LHCN-M2 (cell line): ENCODE results near the gene RPS14.

- RAMPAGE, long total RNA, result start-site peak on the minus strand at chr5:150449706-150449739, 4,075 reads
Observed at GRCh38 chr5:150449597-150450382, at the start of gene RPS14. Gene RPS14 (minus strand): TSS chr5:150449739.

DNA sequence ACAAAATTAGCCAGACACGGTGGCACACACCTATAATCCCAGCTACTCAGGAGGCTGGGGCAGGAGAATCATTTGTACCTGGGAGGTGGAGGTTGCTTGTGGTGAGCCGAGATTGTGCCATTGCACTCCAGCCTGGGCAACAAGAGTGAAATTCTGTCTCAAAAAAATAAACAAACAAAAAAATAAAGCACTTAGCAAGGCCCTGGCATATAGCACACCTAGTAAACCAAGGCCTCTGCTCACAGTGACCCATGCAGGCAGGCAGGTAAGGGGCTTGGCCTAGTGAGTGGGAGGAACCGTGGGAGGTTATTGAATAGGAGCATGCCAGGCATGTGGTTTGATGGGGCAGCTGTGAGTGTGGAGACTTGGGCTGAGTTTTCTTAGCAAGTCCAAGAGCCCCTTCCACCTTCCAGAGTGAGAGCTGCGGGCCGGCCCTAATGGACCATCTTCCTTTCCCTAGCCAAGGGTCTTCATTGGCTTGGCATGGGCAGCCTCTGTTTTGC, 4.6 kb upstream of the NDST1 start:
- RAMPAGE, long total RNA, result no peak

GRCh38 chr5:150520836-150521422, 13.0 kb downstream of the NDST1 start:
- RAMPAGE, long total RNA, result no peak

DNA sequence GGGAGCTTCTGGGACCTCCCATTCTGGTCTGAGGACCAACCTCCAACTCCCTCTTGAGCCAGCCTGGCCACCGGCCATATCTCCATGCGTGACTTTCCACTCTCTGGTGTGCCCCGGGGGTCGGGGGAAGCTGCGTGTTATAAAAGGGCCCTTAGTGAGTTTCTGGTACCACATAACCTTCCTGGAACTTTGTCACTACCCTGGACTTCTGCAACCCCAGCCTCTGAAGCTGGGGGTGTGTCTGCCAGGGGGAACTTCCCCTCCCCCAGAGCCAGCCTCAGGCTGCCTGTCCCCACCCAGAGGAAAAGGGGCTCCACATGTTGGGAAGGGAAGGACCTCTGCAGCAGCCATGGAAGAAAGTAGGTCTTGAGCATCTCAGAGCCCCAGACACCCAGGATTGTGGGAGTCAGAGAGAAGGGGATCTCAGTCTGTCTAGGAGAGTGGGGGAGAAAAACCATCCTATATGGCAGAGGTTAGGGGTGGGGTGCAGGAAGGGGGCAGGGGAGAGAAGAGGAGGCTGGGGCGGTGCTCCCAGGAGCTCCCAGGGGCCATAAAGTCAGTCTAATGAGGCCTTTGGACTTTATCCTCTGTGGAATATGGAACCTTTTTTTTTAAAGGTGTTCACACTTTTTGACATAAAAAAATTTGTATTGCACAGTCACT, 52.2 kb upstream of the SYNPO start:
- RAMPAGE, long total RNA, result no peak

- RAMPAGE, long total RNA, result no peak
Observed at GRCh38 chr5:150595126-150596320, 44.9 kb upstream of the SYNPO start.

DNA sequence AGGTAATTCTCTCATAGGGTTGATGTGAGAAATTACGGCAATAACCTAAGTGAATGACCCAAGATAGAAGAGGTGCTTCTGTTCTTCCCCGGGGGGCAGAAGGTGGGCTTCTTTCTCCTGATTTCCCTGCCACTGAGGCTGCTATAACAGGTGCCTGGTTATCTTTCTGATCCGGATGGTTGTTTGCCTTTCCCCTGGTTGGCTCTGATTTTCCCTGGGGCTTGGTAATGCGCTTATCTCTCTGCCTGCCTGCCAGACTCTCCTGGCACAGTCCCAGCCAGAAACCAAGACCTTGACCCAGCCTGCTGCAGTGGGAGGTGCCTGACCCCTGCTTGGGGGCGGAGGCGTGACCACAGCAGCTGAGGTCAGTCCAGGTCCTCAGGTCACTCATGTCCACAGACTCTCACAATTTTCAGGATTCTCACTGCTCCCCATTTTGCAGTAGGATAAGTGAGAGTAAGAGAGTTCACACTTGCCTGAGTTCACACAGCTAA, 24.5 kb upstream of the SYNPO start:
- RAMPAGE, long total RNA, result no peak

GRCh38 chr5:150638680-150639736, 1.5 kb upstream of the SYNPO start:
- RAMPAGE, long total RNA, result no peak

GRCh38 chr5:151014888-151015442, 5.4 kb upstream of the GPX3 start:
- RAMPAGE, long total RNA, result no peak

- RAMPAGE, long total RNA, result no peak
Observed at GRCh38 chr5:151022590-151023253, 2.3 kb downstream of the GPX3 start.

DNA sequence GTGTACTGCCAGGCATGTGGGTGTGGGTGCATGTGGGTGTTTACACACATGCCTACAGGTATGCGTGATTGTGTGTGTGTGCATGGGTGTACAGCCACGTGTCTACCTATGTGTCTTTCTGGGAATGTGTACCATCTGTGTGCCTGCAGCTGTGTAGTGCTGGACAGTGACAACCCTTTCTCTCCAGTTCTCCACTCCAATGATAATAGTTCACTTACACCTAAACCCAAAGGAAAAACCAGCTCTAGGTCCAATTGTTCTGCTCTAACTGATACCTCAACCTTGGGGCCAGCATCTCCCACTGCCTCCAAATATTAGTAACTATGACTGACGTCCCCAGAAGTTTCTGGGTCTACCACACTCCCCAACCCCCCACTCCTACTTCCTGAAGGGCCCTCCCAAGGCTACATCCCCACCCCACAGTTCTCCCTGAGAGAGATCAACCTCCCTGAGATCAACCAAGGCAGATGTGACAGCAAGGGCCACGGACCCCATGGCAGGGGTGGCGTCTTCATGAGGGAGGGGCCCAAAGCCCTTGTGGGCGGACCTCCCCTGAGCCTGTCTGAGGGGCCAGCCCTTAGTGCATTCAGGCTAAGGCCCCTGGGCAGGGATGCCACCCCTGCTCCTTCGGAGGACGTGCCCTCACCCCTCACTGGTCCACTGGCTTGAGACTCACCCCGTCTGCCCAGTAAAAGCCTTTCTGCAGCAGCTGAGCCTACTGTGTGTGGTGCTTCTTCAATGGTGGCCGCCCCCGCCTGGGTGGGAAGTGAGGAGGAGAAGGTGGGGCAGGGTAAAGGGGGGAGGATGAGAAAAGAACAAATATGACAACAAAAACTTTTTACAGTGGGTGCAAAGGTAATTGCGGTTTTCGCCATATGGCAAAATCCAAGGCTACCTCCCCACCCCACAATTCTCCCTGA, 8.2 kb downstream of the GPX3 start:
- RAMPAGE, long total RNA, result no peak

DNA sequence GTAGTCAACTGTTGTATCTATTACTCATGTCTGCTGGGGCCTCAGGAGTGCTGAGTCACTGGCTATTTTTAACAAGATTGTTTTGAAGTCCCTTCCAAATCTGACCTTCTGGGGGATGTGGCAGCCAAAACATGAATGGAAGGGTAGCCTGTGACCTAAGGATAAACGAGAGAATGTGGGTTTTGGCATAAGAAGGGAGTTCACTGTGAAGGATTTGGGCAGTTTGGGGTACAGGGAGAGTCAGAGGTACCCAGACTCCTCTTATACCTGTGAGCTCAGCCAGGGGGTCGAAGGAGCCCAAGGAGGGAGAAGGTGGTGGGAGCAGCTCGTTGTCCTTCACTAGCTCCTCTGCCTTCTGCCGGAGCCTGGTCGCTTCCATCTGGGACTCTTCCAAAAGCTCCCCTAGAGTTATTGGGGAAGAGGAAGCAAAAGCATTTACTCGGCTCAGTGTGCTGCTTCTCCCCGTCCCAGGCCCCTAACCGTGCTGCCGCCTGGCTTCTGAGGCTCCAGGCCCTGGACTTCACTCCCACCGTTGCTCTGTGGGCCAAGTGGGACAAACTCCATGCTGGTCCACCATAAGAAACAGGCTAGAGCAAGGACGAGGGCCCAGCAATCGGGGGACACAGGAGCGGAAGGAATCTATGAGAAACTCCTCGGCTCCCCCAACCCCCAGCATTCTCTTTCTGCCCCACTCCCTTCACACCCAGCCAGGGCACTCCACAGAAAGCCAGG, 17.3 kb downstream of the TNIP1 start:
- RAMPAGE, long total RNA, result no peak

- RAMPAGE, long total RNA, result no peak
Observed at GRCh38 chr5:151078157-151079276, 2.3 kb downstream of the TNIP1 start.

- RAMPAGE, long total RNA, result no peak
Observed at GRCh38 chr5:151098081-151098628, 17.3 kb upstream of the TNIP1 start.

- RAMPAGE, long total RNA, result no peak
Observed at GRCh38 chr5:151100114-151100793, 19.4 kb upstream of the TNIP1 start.

GRCh38 chr5:151195669-151196121, 28.2 kb downstream of the CCDC69 start:
- RAMPAGE, long total RNA, result no peak

DNA sequence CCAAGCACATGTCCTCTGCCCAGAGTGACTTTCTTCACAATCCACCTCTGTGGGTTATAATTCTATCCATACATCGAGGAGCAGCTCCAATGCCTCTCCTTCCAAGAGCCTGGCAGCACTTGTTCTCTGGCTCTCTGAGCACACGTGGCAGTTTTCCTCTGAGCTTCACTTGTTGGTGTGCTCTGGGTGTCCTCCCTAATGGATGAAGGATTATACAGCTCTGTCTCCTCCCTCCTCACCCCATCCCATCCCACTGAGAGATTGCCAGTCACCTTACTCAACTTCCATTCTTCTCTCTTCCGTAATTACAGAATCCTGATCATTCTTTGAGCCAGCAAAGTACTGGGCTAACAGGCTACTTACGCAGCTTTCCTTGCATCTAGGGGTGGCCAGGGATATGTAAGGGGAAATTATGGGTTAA, 6.1 kb upstream of the CCDC69 start:
- RAMPAGE, long total RNA, result no peak

- RAMPAGE, long total RNA, result no peak
Observed at GRCh38 chr5:151253590-151254132, 676 bp downstream of the GM2A start.

GRCh38 chr5:151739832-151740877, 18.3 kb downstream of the ATOX1 start:
- RAMPAGE, long total RNA, result no peak

DNA sequence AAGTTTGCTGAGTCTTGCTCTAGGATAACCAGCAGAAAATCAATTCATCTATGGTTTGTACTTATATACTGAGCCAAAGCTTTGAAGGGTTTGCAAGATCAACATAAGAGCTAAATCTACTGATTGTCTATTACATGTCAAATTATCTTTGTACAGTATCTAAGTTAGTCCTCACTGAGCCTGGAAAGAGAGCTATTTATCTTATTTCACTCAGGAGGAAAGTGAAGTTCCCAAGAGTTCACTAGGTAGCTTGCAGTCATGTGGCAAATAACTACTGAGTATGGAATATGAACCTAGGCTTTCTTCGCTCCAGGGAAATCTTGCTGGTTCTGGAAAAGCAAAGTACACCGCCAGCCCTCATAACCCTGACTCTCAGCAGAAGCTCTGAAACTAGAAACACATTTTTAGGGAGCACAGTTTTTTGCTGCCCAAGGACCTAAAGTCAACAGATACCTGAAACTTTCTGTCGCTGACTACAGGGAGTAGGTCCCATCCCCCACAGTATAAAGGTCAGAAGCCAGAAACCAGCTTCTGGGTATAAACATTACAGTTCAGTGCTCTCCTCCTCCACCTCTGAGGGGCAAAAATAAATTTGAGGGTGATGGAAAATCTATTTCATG, 3.2 kb downstream of the ATOX1 start:
- RAMPAGE, long total RNA, result no peak

GRCh38 chr5:151772938-151773213, 1.1 kb downstream of the G3BP1 start:
- RAMPAGE, long total RNA, result no peak